Prostate gland (tissue), 2 donors: ENCODE results near the genes OR1L1 and OR5C1.

- PRO-cap = no peak
- RAMPAGE, long total RNA, 2 experiments = no peak in any of the 2 experiments
Measured at GRCh38 chr9:122065723-122066435, 27.2 kb downstream of the TTLL11 start.

DNA sequence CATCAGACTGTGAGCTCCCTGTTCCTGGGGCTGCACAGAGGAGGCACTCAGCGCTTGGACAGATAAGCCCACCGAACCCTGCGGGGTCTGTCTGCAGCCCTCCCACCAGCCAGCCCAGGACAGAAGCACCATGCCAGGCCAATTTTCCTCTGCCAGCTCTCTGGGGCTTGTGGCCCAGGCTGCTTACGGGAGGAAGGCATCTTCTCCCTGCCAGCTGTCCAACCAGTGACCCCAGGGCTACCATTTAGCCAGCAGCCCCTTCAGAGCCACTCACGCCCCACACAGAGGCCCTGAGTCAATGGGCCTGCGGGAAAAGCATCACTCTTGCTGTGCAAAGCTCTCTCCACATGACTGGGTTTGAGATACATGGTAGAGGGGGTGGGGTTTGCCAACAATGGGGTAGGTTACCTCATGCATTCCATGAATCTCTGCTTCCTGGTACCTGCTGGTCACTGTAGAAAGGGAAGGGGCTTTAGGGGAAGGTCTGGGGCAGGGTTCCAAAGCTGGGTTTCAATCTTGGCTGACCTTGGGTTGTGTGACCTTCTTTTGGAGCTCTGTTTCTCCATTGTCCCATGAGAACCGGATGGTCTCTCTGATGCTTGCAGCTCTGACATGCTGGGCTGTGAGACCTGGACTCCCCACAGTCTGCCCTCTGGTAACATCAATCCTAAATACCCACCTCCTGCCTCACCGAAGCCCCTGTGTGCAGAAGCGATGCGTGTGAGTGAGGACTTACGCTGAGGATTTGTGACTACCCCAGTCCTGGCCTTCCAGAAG, 22.9 kb upstream of the TTLL11 start:
- PRO-cap = no peak
- RAMPAGE, long total RNA, 2 experiments = no peak in any of the 2 experiments

- PRO-cap = no peak
- RAMPAGE, long total RNA, 2 experiments = no peak in any of the 2 experiments
Measured at GRCh38 chr9:122291488-122292078, 26.9 kb downstream of the MRRF start.

- PRO-cap = no peak
- RAMPAGE, long total RNA, 2 experiments = no peak in any of the 2 experiments
Measured at GRCh38 chr9:122463806-122464868, 13.6 kb downstream of the OR1J1 start.

DNA sequence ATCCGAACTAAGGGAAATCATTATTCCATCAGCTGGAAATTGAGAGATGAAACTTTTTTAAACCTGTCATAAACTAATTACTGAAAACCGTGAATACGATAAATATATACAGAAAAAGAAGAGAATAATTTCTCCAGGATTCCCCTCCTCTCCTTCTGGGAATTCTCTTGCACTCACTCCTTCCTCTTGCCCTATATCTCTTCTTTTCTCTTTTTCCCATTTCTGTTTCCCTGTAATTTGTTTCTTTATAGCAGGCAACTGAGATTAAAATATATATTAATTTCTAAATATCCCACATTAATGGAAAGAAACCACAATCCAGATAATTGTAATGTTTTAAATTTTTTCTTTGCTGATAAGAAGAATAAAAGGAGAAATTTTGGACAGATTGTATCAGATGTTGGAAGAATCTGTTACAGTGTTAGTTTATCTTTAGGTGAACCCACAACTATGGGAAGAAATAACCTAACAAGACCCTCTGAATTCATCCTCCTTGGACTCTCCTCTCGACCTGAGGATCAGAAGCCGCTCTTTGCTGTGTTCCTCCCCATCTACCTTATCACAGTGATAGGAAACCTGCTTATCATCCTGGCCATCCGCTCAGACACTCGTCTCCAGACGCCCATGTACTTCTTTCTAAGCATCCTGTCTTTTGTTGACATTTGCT, at the start of gene OR1L1:
TSS of gene OR1L1 (plus strand) at position 451 of the 667 bp plus-strand sequence.
- PRO-cap = no peak
- RAMPAGE, long total RNA, 2 experiments = no peak in any of the 2 experiments

GRCh38 chr9:122788766-122788961, at the start of gene OR5C1:
TSS of gene OR5C1 (plus strand) at chr9:122788933.
- PRO-cap = no peak
- RAMPAGE, long total RNA, 2 experiments = no peak in any of the 2 experiments

DNA sequence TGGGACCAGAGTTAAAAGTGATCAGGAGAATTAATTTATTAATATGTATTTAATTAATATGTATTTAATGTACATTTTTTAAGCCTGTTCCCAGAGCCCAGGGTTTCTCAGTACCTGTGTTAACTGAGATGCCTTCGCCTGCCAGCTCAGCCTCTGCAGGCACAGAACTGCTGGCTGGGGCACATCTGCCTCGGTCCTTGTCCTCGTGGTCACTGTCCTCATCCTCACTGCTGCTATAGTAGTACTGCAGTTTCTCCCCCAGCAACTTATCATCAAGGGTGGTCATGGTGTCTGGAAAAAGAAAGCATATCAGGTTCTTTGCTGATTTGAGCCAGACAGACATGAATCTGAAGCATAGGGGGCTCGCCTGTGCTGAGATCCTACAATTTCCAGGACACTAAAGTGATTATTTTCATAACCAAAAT, 1.9 kb downstream of the PDCL start:
- PRO-cap = no peak
- RAMPAGE, long total RNA, 2 experiments = no peak in any of the 2 experiments

GRCh38 chr9:122848060-122848757, 19.8 kb upstream of the PDCL start:
- PRO-cap = no peak
- RAMPAGE, long total RNA, 2 experiments = no peak in any of the 2 experiments

DNA sequence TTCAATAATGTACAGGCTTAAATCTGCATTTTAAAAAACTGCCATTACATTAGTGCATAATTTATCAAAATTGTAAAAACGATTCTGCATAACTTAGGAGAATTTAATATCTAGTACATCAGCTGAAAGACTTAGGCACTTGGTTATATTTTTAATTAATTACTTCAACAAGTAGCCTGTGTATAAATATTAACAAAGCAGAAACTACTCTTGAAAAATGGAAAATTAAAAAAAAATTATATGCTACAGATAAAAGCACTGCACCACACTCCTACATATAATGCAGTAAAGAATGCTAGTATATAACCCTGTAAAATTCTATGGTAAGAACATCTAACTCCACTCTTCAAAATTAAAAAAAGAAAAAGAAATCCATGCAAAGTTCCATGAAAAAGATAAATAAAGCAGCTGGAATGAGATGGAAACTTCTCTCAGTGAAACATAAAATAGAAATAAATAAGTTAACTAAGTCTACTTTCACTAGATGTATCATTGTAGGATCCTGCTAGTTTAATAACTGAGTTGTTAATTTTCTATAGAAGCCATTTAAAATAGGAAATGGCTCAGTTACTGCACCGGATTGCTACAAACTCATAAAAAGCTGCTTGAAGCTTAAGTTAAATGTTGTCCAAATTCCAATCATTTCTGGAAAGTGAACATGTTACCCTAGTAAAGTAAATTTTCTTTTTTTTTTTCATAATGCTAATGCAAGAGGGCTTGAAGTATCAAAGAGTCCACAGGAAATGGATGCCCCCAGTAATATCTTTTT, 20.6 kb upstream of the PDCL start:
- PRO-cap = no peak
- RAMPAGE, long total RNA, 2 experiments = no peak in any of the 2 experiments

DNA sequence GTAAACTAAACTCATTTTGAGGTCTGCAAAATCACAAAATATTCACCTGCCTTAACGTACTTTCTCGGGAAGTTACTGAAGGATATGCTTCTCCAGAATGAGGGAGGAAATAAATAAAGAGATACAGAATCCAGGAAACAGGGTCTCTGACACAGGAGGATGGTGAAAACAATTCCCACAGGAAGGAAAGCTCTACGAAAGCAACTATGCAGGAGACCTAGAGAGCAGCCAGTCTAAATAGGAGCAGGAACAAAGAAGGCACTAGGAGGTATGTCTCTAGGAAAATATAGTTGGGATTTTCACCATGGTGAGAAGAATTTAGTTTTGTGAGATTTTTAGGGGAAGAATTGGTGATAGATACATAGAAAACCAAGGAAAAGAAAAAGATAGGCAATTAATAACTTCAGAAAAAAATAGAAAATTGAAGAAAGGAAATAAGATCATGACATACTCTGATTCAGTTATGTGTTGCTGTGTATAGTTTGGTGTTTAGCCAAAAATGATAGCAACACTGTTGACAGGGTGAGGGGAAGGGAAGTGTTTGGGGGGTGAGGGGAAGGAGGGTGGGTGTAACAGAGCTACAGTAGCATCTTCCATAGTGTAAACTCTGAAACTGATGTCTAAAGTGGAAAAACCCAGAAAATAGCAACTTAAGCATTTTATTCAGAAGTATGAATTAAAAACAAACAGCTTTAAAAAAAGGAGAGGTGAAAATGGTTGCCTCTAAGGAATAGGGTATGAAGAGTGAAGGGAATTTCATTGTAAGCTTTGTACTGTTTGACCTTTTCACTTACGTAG, 9.8 kb downstream of the GPR21 start:
- PRO-cap = no peak
- RAMPAGE, long total RNA, 2 experiments = no peak in any of the 2 experiments

- PRO-cap = no peak
- RAMPAGE, long total RNA, 2 experiments = no peak in any of the 2 experiments
Measured at GRCh38 chr9:123073304-123073962, 40.0 kb downstream of the GPR21 start.

GRCh38 chr9:123089532-123090181, 56.2 kb downstream of the GPR21 start:
- PRO-cap = no peak
- RAMPAGE, long total RNA, 2 experiments = no peak in any of the 2 experiments

- PRO-cap = no peak
- RAMPAGE, long total RNA, 2 experiments = no peak in any of the 2 experiments
Measured at GRCh38 chr9:123097563-123097963, 64.1 kb downstream of the GPR21 start.

DNA sequence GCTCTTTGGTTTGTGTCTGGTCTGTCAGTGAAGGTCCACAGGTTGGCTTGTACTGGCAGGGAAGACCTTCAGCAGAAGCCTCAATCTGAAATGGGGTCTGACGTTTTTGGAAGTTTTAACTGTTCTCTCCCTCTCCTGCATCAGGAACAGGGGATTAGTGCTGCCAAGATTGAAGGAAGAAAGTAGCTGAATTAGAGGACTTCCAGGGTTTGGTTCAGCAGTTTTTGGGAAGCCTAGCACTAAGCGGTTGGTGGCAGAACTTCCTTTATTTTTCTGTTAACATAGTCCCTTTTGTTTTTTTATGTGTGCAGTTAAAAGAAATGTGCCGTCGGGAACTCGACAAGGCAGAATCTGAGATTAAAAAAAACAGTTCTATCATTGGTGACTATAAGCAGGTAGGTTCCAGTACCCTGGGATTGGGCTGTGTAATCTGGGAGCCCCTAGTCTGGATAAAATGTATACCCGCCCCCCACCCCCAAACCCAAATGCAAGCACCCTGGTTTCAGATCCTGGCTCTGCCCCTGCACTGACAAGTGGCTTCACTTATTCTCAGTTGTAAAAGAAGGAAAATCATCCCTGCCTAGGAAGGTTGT, 65.0 kb downstream of the GPR21 start:
- PRO-cap = no peak
- RAMPAGE, long total RNA, 2 experiments = no peak in any of the 2 experiments

DNA sequence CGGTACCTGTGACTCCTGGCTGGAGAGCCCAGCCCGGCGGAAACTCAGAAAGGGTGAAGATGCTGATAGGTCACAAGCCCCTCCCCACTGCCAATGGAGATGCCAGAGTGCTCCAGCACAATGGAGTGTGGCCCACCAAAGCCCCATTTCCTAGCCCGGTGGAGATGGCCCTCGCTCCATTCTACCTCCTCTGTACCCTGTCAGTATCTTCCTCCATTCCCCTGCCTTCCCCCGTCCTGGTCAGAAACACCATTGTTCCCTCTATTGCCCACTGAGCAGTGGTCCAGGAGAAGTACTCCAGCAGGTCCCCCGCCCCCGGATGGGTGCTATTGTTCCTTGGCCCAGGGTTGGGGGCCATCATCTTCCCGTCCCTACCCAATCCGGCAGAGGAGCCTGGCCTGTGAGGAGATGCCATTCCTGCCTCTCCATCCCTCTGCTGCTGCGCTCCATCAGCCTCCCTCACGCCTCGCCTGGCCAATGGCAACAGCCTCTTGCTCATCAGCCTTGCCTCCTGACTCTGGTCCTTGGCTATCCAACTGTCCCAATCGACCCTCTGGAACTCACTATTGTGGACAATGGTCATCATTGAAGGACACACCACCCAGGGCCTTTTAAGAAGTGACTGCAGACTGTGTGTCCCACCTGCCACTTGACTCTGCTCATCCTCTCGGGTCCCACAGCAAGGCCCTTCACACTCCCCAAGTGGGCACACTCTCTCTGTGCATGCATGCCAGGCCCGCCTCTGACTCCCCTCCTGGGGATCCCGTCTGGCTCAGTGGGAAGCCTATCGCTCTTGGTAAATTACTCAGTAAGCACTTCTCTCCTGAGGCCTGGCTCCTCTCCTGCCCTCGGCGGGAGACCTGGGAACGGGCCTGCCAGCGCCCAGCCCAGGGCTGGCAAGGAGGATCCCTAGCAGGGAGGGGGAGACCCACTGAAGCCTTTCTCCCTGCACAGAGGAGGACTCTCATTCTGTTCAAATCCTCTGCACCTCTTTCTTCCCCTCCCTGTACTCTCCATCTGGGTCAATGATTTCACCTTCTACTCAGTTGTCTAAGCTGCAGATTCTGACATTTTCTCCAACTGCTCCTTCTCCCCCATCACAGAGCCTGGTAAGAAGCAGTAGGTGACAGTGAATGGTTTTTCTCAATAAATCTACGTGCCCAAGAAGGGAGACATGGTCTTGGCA, 81.4 kb downstream of the GPR21 start:
- PRO-cap = no peak
- RAMPAGE, long total RNA, 2 experiments = no peak in any of the 2 experiments

- PRO-cap = no peak
- RAMPAGE, long total RNA, 2 experiments = no peak in any of the 2 experiments
Measured at GRCh38 chr9:123225101-123225717, 43.2 kb downstream of the STRBP start.

DNA sequence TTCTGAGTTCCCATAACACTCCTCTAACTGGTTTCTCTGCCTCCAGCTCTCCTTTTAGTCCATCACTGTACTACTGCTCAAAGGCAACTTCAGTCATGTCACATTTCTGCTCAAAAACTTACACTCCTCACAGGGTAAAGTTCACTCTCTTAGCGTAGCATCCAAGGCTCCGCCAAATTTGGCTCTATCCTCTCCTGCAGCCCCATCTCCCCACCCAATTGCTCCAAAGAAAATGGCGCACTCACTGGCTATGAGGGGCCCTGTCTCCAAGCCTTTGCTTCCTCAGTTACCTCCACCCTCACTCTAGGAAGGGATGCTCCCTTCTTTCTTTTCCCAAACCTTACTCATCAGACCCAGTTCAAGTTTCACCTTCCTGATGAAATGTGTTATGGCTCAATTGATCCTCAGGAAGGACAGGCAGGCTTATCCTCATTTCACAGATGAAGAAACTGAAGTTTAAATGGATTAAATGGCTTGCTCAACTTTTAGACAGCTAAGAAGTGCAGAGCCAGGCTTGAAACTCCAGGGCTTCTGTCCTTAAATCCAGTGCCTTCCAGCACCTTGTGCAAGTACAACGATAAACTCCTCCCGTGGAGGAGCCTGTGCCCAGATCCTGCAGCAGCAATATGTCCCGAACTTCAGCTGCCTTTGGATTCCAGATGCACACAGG, 199.3 kb downstream of the CRB2 start:
- PRO-cap = no peak
- RAMPAGE, long total RNA, 2 experiments = start-site peak on the minus strand in 1 of 2 experiments, centred at position 353 of the sequence, 16 reads per replicate

DNA sequence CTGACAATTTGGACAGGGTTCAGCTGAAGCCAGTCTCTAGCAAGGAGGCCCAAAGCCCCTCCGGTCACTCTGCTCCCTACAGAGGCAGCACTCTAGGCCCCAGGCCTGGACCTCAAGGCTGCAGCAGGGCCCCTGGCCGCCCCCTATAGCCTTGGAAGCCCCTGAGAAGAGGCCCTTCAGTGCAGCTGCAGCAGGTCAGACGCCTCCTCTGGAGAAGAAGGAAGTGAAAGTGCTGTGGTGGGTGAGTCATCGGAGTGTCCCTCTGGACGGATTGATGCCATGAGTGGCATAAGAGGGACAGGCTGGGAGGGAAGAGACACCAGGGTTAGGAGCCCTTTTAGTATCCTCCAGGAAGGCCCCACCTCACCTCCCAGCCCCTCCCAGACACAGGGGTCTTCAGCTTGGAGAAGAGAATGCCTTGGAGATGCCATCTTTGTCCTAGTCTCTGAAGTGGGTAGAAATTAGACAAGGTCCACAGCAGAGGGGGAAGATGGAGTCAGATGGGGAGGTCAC, 39.0 kb upstream of the NEK6 start:
- PRO-cap = no peak
- RAMPAGE, long total RNA, 2 experiments = no peak in any of the 2 experiments

DNA sequence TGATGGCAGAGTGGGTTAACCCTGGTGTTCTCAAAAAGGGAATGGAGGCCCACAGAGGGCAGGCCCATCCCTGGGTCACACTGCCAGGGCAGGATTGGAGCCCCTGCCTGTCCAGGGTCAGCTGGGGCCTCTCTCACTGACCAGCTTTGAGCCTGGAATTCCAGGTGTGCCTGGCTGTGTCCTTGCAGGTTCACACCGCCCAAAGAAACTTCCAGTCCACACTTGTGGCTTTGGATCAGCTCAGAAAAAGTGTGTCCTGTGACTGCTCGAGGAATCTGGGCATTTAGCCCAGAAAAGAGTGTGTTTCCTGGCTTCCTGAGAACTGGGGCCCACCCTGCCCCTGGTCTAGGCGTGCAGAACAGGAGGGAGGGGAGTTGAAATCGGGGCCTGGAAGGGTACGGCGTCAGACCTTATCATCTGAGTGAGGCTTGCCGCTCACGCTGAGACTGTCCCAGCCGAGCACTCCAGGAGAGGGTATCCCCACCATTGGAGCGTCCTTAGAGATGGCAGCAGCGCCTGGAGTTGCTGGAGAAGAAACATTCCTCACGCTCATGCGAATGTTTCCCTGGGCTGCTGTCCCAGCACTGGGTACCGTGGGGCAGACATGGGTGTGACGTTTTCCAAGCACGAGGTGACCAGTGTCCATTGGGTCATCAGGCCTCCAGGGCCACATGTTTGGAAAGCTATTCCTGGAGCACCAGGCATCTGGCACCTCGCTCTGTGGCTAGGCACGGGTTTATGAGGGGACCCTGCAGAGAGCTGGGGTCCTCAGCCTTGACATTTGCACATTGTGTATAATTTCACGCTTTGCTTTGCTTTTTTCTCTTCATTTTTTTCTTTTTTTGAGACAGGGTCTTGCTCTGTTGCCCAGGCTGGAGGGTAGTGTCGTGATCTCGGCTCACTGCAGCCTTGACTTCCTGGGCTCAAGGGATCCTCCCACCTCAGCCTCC, 22.5 kb downstream of the NEK6 start:
- PRO-cap = bidirectional peak, plus-strand start at position 372 of the sequence, minus-strand start at position 210 of the sequence
- RAMPAGE, long total RNA, 2 experiments = no peak in any of the 2 experiments

- PRO-cap = no peak
- RAMPAGE, long total RNA, 2 experiments = no peak in any of the 2 experiments
Measured at GRCh38 chr9:124400157-124400851, 14.9 kb downstream of the PSMB7 start.